Monocyte (primary cell): ENCODE measurements around a stretch of chr13.

- PRO-cap, 2 experiments: no peak in any of the 2 experiments
These were observed 39.4 kb downstream of the DHRS12 start for GRCh38 chr13:51764112-51765328.

GRCh38 chr13:51999024-51999513, 12.2 kb downstream of the ATP7B start:
- PRO-cap, 2 experiments: no peak in any of the 2 experiments

- PRO-cap, 2 experiments: no peak in any of the 2 experiments
These were observed 116.1 kb upstream of the NEK3 start for GRCh38 chr13:52275558-52275864.

DNA sequence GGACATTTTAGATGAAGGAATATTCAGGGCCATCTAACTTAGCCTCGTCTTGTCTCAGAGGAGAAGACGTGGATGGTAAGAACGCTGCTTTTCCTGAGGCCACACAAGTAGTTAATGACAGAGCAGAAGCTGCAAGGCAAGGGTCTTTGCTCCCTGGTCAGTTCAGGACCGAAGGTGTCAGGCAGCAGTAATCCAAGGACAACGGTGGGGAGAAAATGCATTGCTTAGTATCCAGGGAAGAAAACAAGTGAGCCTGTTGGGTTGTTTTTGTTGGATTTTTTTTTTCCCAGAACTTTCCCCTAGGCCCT, 16.3 kb downstream of the OLFM4 start:
- PRO-cap, 2 experiments: no peak in any of the 2 experiments

DNA sequence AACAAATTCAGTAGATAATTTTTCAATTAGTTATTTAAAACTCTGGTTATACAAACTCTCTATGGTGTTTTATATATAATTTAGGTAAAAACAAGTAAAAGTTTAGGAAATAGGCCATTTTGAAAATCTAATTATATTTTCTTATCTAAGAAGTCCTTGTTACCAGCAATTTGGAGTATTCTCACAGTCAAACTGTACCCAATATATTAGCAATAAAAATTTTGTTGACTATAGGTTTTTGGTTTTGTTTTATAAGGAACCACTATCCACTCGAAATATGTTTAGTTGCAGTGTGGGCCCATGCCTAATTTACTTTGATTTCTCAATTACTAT, 1008.2 kb downstream of the OLFM4 start:
- PRO-cap, 2 experiments: no peak in any of the 2 experiments

DNA sequence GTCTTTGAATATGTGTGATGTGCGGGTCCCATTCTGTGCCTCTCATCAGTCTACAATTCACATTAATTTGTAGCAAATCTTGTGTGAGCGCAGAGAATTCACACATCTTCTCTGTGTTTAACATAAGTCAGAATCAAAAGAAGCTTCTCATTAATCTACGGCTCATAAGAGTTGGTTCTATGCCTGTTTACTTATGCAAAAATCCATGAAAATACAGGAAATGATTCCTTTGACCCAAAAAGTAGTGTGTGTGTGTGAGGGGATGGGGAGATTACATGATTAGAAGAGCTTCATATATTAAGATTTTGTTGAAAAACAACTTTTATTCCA, 1094.4 kb downstream of the OLFM4 start:
- PRO-cap, 2 experiments: no peak in any of the 2 experiments

DNA sequence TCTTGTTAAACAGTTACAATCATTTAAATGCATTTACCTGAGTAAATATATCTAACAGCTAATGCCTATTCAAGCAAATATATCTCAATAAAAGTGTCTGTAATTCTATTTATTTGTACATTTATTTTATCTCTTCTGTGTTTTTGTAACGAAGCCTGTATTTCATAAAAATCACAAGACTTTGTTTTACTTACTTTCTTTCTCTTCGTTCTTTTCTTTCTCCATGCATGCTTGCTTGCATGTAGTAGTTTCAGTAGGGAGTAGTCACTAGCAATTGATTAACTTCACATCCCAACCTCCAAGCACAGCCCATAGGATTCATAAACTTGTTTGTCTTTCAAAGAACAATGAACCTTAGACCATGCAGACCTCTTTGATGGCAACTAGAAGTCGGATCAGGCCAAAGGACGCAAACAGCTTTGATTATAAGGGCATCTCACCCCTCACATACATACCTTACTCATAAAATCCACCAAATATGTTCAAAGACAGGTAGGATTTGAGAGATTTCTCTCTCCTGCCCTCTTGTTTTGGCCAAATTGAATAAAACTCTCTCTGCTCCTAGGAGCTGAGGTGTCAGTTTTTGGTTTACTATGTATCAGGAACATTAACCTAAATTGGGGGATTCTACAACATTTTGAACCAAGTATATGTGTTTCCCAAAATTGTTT, 3.1 kb upstream of the PRR20A start:
- PRO-cap, 2 experiments: no peak in any of the 2 experiments

- PRO-cap, 2 experiments: no peak in any of the 2 experiments
These were observed 155.6 kb downstream of the PCDH17 start for GRCh38 chr13:57786982-57787700.

GRCh38 chr13:60009543-60009841, 154.2 kb downstream of the DIAPH3 start:
- PRO-cap, 2 experiments: no peak in any of the 2 experiments

GRCh38 chr13:60012932-60013389, 150.8 kb downstream of the DIAPH3 start:
- PRO-cap, 2 experiments: no peak in any of the 2 experiments

DNA sequence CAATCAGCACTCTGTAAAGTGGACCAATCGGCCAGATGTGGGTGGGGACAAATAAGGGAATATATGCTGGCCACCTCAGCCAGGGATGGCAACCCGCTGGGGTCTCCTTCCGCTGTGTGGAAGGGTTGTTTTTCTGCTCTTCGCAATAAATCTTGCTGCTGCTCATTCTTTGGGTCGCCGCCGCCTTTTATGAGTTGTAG, 153.3 kb upstream of the ENSG00000237378 start:
- PRO-cap, 2 experiments: no peak in any of the 2 experiments

DNA sequence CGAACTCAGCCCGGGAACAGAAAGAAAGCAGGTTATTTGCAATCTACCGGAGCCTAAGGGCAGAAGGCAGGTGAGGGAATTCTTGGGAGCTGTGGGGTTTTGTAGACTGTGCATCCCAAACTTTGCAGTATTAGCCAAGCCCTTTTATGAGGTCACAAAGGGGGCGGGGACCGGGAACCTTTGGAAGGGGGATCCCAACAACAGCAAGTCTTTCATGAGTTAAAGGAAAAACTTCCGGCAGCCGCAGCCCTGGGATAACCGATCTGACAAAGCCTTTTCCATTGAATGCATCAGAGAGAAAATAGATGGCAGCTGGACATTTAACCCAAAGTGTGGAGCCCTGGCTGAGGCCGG, 5.3 kb upstream of the ENSG00000285566 start:
- PRO-cap, 2 experiments: no peak in any of the 2 experiments

DNA sequence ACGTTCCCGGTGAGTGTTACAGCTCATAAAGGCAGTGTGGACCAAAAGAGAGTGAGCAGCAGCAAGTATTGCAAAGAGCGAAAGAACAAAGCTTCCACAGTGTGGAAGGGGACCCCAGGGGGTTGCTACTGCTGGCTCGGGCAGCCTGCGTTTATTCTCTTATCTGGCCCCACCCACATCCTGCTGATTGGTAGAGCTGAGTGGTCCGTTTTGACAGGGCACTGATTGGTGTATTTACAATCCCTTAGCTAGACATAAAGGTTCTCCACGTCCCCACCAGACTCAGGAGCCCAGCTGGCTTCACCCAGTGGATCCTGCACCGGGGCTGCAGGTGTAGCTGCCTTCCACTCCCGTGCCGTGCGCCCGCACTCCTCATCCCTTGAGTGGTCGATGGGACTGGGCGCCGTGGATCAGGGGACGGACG, 244.3 kb upstream of the ENSG00000285566 start:
- PRO-cap, 2 experiments: no peak in any of the 2 experiments

- PRO-cap, 2 experiments: no peak in any of the 2 experiments
These were observed 607.6 kb downstream of the PCDH9 start for GRCh38 chr13:66622385-66623034.

DNA sequence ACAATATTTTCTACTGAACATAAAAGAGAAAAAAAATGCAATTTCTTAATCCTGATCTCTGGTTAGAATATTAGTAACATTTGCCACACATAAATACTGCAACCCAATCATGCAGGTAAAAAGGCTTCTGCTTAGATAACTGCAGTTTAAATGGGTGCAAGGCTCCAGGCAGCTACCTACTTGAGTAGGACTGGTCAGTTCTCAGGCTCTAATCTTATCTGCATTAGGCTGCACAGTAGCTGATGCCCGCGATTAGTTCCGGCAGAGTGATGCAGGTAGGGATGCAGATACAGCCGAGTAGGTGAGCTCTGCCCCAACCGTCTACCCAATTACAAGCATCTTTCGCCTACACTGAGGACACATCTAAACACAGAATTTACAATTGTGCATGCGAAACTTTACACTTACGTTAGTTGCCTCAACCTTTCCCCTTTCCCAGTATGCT, 742 bp downstream of the PCDH9 start:
- PRO-cap, 2 experiments: no peak in any of the 2 experiments

- PRO-cap, 2 experiments: no peak in any of the 2 experiments
These were observed 1027.4 kb upstream of the PCDH9 start for GRCh38 chr13:68257476-68257903.

- PRO-cap, 2 experiments: no peak in any of the 2 experiments
These were observed 424.3 kb downstream of the KLHL1 start for GRCh38 chr13:69683797-69684417.

GRCh38 chr13:69959269-69959468, 149.1 kb downstream of the KLHL1 start:
- PRO-cap, 2 experiments: no peak in any of the 2 experiments

DNA sequence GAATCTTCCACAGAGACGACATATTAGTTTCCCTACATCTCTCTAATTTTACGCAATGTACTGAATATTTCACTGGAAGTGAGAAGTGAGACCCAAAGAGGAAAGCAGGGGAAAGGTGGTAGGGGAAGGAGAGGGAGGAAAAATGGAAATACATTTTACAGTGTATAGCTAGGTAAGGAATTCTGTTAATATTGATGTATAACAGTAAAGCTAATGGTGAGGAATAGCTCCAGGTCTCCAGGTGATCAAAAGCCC, 189.6 kb downstream of the MZT1 start:
- PRO-cap, 2 experiments: no peak in any of the 2 experiments

DNA sequence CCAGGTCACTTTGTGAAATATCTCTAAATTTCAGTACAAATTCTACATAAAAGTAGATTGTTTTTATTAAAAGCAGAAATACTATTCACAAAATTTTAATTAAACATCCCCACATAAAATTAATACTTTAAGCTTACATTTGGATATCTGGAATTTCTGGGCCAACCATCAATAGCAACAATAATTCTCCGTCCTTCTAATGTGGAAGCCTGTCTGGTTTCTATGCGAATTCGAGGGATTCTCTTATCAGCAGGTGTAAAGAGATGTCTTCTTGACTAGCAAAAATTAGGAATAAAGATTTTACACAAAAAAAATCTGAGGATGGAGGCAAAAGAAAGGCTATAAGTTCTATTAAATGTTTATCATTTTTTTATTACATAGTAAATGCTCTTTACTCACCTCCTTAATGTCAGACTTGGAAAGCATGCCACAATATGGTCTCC, 8.1 kb downstream of the DIS3 start:
- PRO-cap, 2 experiments: no peak in any of the 2 experiments